ENCODE results near the genes ZNF266, ZNF846 and UBL5.

- PRO-cap = no peak
Measured at GRCh38 chr19:8319933-8320509, 1.2 kb downstream of the NDUFA7 start.

DNA sequence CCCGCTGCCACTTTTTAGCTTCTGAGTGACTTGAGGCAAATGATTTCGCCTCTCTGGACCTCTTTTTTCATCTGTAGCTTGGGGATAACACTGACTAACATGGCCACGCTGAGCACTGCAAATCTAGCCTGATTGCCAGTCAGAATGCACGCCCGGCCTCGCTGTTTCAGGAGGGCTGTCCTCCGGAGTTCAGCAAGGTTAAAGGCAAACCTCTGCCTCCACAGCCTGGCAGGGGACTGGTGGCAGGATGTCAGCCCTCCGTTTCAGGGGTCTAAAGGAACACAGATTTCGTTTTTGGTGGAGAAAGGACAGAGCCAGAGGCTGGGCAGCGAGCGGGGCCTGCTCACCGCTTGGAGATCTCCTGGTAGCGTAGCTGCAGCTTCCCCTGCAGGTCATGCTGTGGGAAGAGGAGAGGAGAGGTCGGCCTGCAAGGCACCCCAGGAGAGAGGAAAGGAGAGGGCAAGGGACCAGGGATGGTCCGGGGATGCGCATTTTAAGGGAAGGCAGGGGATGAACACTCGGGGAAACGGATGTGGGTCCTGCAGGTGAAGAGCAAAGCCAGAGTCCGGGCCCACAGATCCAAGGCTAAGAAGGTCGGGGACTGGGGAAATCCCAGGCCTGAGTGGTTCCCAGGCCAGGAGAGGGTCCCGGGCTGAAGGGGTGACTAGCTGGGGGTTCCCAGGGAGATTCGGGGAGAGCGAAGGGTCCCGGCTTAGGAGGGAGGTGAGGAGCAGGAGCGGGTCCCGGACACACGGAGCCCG, 485 bp downstream of the NDUFA7 start:
- PRO-cap = no peak

DNA sequence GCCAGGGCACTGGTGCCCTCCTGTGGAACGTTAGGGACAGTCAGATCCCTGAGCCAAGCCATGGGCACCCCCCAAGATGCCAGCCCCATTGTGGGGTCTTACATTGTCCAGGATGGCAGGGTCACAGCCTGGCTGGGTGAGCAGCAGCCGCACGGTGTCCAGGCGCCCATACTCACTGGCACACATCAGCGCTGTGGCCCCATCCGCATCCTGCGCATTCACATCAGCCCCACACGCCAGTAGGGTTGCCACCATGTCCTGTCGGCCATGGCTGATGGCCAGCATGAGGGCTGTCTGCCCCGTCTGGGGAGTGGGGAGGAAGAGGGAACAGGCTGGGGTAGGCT, 3.2 kb downstream of the RPS28 start:
- PRO-cap = no peak

DNA sequence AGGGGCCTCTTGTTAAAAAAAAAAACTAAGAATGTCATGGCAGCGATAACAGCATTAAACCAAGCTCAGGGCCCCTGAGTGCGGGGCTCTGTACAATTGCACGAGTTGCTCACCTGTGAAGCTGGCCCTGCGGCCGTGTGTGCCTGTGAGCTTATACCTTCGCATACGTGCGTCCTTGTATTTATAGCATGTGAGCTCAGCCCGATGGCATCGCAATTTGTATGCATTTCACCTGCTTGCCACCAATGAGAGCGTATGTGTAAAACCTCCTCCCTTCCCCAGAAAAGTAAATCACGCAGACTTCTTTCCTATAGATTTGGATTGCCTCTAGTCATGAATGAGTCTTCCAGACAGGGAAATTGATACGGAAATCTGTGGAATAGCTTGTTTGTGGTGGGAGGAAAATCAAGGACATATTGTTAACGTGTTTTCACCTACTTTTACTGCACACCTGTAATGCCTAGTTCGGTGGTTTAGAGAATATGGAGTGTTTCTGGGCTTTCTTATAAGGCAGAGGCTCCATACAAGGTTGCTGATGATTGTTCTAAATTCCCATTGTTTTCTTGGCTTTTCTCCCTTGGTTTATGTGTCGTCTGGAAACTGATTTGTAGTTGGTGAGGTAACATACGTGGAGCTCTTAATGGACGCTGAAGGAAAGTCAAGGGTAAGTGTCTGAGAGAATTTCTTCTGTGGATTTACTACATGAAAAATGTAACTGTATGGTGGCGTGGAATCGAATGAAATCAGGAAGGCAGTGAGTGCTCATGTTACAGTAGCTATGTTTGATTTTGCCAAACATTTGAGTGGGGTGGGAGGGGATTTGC, 17.4 kb downstream of the HNRNPM start:
- PRO-cap = no peak

DNA sequence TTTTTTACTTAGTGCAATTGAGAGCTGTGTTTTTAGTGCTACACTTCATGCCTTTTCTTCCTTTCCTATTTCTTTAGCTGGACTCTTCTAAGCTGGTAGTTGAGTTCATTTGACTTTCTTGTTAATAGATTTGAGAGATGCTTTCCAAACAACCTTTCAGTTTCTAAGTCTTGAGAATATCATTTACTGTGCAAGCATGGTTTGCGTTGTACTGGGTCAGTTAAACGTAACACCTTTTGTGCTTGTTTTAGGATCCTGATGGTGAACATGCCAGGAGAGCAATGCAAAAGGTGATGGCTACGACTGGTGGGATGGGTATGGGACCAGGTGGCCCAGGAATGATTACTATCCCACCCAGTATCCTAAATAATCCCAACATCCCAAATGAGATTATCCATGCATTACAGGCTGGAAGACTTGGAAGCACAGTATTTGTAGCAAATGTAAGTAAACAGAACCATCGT, 20.3 kb downstream of the HNRNPM start:
- PRO-cap = no peak

- PRO-cap = no peak
Measured at GRCh38 chr19:8592911-8593305, 15.7 kb upstream of the MYO1F start.

- PRO-cap = no peak
Measured at GRCh38 chr19:8631271-8631819, 912 bp downstream of the NFILZ start.

- PRO-cap = no peak
Measured at GRCh38 chr19:9160171-9160838, 18.5 kb upstream of the OR7D2 start.

GRCh38 chr19:9434805-9436169, at the start of gene ZNF266:
TSS of gene ZNF266 (minus strand) at chr19:9435573.
- PRO-cap = no peak

DNA sequence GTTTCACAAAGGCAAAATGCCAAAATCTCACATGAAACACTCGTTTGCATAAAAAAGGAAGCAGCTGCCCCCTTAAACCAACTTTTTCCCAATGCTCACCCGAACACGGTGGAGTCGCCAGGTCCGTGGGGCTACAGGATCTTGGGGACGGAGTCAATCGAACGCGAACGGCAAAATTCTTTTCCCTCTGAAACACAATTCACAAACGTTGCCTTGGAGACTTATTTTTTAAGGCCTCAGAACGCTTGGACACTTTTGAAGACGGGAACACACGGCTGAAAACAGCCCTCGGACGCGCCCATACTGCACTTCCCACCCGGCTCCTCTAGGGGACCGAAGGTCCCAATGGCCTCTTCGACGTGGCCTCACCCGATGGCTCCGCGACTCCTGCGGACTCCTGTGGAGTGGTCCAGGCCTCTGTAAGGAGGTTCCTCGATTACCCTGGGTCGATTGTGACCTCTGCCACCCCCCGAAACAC, 348 bp downstream of the ZNF560 start:
- PRO-cap = no peak

- PRO-cap = no peak
Measured at GRCh38 chr19:9672672-9673607, 2.0 kb downstream of the ZNF562 start.

DNA sequence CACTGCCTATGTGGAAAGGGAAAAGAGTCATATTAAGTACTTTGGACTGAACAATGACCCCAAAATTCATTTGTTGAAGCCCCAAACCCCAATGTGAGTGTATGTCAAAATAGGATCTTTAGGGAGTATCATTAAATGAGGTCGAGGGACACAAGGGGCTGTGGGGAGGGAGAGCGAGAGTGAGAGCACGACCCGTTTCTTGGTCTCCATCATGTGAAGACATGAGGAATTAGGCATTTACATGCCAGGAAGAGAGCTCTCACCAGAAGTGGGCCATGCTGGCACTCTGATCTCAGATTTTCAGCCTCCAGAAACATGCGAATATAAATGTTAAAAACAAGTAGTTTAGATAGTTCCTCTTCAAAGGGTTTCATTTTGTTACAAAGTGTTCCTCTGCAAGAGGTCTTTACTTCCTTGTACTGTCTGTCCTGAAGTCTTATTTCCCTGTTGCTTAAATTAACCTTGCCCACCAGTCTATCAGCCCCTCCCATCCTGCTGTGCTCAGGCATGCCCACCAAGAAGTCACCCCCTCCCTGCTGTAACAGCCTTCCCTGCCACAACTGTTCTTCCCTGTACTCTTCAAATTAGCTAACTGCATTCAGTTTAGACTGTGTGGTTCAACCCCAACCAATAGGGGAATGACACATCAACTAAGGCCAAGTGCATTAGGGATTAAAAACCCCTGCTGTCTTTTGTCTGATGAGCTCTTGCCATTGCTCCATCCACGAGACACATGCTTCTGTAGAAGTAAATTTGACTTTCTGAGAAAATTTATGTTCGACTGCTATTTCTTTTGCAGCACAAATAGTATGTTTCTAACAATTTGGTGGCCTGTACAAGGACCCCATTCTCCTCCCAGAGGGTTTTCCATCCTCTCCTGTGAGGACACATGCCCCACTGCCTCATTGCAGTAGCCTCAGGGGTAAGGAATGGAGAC, 34.3 kb upstream of the ZNF562 start:
- PRO-cap = no peak

DNA sequence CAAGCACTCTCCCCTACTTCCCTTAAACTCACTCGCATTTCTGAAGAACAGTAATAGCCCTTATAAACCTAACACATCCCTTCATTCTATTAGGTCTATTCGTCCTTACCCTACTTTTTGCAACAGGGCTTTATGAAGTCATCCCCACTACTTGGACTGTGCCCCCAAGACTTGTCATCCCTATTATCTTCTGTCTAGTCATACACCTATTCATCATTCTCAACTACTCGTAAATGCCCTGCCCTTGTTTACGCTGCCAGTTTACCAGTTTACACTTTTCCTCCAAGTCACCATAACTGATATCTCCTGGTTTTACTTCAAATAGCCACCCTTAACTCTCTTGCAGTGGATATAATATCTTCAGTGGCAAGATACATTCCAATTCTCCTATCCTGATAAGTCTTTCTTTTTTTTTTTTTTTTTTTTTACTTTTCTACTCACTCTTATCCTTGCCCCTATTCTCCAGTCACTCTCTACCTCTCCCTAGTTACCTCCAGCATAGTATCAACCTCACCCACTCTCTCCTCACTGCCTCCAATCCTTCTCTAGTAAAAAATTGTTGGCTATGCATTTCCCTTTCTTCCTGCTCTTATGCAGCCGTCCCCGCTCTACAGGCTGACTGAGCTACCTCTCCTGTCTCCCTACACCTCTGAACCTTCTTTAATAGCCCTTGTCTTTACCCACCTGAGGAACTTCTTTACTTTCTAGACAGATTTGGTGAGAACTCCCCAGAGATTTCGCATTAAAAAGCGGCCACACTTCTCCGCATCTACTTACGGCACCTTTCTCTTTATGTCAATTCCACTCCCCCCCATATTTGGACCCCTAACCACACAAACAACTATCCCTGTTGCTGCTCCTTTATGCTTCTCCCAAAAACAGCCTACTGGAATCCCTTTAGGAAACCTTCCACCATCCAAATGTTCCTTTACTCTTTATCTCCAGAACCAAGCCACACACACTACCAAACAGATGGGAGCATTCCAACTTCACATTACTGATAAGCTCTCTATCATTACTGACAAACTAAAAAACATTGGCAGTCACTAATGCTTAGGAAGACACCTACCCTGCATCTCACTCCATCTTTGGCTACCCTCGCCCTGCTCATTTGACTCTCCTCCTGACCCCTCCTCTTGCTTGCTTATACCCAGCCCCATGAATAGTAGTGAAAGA, 19.0 kb downstream of the ZNF846 start:
- PRO-cap = no peak

DNA sequence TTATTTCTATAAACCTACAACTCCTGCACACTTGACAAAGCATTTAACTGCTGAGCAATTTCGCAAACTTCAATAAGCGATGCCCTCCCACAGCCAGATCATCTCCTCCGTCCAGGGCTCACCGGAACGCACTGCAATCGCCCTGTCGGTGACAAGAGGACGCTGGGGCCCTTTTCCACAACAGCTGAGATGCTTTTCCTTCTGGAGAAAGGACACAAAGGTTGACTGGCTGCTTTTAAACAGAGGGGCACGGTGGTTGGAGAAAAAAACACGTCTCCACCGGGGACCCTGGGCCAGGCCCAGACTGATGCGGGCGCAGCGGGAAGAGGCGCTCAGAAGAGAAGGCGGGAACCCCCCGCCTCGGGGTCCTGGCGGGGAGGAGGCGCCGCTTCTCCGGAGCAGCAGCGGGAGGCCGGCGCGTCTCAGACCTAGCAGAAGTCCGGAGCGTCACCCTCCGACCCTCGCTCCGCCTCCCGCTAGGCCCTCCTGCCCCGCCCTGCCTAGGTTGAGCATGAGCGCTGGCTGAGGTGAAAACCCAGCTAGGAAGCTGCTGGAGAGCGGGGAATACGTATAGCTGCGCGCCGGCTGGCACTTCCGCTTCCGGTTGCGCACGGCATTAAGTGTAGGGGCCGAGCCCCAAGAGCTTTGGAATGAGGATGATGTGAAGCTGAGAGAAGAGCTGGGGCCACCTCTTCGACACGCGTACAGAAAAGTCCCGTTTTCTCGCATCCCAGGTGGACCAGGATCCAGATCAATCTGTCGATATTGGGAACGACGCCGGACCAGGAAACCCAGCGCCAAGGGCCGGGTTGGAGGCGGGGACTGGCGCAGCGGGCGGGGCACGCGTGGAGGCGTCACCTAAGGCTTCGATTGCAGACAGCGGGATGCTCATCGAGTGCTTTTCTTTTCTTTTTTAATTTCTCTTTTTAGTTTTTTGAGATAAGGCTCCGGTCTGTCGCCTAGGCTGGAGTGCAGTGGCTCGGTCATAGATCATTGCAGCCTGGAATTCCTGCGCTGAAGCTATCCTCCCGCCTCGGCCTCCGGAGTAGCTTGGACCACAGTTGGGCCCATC, at the start of gene ZNF846:
TSS of gene ZNF846 (minus strand) at position 572 of the 1,072 bp plus-strand sequence.
- PRO-cap = bidirectional peak, plus-strand start at position 542 of the sequence, minus-strand start at position 424 of the sequence

DNA sequence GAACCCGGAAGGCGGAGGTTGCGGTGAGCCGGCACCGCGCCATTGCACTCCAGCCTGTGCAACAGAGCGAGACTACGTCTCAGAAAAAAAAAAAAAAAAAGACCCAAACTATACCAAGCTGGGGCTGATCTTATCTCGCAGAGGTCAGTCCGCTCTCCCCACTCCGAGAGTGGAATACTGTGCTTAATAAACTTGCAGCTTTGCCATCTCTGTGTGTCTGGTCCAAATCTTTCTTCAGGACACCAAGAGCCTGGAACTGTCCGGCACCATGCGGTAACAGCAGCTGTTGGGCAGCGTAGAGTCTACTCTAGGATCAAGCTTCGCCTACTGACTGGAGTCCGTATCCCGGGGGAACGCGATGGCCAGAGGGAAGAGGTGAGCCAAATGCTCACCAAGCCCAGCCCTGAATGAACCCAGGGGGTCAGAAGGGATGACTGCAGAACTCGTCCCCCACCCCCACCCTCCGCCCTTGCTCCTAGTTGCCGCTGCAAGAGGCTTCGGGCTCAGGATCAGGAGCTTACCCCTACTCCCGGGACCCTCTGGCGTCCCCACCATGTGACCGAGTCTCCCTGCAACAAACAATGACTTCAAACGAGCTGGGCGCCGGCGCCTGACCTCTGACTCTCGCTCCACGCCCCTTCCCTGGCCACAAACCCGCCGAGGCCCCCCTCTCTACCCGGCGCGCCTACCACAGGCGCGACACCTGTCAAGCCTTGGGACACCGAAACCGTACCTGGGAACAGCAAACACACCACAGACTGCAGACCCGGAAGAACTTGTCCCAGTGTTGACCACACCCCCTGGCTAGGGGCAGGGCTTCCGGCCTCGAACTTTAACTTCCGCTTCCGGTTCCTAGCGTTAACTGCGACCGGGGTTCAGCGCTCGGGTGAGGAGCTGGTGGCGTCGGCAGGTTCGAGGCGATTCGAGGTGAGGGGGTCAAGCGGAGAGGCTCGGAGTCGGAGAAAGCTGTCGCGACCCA, at the start of gene UBL5:
TSS of gene UBL5 (plus strand) at position 861 of the 979 bp plus-strand sequence.
- PRO-cap = bidirectional peak, plus-strand start at position 861 of the sequence, minus-strand start at position 778 of the sequence

GRCh38 chr19:10250052-10250486, 1.9 kb upstream of the MRPL4 start:
- PRO-cap = no peak

- PRO-cap = unidirectional peak, plus-strand start at chr19:10269657; unidirectional peak, plus-strand start at chr19:10269820; unidirectional peak, plus-strand start at chr19:10269888
Measured at GRCh38 chr19:10269309-10270218, 1.4 kb upstream of the ICAM1 start.

DNA sequence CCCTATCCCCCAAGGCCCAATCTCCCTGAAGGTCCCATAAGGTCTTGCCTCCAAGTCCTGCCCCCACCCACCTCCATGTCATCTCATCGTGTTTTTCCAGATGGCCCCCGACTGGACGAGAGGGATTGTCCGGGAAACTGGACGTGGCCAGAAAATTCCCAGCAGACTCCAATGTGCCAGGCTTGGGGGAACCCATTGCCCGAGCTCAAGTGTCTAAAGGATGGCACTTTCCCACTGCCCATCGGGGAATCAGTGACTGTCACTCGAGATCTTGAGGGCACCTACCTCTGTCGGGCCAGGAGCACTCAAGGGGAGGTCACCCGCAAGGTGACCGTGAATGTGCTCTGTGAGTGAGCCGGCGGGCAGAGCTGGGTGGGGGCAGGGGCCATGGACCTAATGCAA, 2.1 kb upstream of the ICAM4 start:
- PRO-cap = no peak

DNA sequence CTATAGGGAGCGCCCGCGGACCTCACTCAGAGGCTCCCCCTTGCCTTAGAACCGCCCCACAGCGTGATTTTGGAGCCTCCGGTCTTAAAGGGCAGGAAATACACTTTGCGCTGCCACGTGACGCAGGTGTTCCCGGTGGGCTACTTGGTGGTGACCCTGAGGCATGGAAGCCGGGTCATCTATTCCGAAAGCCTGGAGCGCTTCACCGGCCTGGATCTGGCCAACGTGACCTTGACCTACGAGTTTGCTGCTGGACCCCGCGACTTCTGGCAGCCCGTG, 671 bp downstream of the ICAM4 start:
- PRO-cap = no peak

DNA sequence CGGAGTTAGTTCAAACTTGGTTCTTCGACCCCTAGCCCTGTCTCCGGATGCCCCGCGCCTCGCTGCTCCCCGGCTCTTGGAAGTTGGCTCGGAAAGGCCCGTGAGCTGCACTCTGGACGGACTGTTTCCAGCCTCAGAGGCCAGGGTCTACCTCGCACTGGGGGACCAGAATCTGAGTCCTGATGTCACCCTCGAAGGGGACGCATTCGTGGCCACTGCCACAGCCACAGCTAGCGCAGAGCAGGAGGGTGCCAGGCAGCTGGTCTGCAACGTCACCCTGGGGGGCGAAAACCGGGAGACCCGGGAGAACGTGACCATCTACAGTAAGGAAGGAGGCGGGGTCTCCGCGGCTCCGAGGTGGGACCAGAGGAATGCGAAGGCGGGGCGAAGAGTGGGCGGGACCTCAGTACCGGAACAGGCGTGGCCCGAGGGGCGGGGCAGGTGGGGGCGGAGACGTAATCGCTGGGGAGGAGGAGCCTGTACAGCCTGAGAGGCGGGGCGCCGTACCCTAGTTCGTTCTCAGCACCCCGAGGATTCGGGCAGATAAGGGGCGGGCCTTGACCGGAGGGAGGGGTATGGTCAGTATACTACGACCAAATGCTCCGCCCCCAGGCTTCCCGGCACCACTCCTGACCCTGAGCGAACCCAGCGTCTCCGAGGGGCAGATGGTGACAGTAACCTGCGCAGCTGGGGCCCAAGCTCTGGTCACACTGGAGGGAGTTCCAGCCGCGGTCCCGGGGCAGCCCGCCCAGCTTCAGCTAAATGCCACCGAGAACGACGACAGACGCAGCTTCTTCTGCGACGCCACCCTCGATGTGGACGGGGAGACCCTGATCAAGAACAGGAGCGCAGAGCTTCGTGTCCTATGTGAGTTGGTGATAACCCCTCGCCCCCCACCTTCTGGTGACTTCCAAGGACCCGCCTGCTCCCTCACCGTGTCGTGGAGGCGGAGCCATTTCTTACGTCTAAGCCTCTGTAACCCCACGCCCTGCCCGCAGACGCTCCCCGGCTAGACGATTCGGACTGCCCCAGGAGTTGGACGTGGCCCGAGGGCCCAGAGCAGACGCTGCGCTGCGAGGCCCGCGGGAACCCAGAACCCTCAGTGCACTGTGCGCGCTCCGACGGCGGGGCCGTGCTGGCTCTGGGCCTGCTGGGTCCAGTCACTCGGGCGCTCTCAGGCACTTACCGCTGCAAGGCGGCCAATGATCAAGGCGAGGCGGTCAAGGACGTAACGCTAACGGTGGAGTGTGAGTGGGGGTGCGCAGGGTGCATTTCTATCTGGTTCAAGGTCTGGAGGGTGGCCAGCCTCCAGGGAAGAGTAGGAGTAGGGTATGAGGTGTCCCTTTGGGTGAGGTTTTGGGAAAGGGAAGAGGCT, 2.7 kb downstream of the ICAM5 start:
- PRO-cap = no peak

All from pulmonary artery (tissue), 1 donor.